Epithelial cell of esophagus (primary cell): ENCODE measurements around a stretch of chr2.

DNA sequence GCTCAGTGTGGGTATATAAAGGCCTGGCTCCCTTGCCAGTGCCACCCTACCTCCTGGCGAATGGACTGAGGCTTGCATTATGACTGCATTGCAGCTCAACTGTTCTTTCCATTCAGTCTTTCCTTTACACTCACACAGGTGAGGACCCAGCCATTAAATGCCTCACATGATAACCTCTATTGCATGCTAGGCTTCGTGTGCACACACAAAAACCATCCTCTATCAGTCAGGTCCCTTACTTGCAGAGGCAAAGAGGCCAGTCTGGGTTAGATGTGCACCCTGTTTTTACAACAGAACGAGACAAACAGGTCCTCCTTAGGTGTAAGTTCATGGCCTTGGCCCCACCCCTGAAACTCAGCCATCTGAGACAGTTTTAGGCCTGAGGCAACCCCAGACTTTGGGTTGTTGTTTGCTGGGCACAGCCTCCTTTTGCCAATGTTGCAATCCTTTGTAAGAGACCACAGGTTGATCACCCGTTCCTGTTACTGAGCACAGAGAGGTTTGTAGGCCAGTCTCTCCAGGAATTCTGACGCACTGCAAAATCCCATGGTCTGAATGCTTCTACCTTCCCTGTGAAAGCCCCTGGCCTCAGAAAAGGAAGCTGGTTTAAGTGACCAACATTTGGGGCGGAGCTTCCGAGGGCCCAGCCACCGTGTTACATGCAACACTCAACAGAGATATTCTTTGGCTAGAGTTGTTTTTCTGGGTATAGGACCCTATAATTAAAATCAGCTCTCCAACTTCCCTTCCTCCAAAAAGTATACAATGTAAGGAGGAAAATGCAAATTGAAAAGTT is 15.6 kb upstream of the IL1RN start:
- RRBS: no CpG with 5 or more reads among the region's 8 CpGs

- RRBS: no CpG with 5 or more reads among the region's 6 CpGs
Observed at GRCh38 chr2:113122186-113122730, 5.1 kb upstream of the IL1RN start.

DNA sequence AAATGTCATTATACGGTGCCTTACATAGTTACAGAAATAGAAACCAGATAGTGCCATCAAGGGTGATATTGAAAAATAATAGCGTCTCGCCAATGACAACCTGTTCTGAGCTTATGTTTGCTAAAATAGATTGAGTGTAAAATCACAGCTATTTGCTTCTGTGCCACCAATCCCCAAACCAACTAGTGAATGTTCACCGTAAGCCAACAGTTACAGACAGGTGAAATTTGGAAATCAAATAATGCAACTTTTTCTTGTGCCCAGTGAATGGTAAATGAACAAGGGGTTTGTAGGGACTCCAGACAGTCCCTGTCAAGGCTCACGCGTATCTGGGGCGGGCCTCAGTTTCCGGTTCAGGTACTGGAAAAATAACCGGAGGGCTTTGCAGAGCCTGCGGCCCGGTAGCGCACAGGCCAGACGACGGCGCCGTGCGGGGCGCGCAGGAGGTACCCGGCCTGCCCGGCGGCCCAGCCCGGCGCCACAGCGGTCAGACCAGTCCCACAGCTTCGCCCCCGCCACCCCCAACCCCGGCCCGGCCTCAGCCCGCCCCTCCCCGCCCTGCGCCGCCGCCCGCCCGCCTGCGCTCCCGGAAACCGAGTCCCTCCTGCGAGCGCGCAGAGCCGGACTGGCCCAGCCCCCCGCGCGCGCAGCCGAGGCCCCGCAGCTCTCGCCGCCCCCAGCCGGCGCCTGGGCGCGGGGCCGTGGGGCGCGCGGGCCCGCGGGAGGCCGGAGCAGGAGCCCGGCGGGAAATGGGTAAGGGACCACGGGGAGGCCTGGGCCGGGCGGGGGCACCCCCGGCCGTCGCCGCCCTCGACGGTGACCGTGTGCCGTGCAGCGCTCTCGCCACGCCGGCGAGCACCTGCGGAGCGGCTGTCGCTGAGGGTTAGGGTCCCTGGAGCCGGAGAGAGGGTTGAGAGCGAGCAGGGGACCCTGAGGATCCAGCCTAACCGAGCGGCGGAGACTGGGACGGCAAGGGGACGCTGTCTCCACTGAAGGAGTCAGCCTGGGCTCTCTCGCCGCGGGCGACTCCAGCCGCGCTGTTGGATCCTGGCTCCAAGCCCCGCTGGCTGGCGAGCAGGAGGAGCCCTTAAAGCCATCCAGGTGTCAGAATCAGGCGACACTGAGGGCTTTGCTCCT is 16.6 kb upstream of the PSD4 start:
- RRBS: 2% methylated on average over 66 of the region's 99 CpGs

DNA sequence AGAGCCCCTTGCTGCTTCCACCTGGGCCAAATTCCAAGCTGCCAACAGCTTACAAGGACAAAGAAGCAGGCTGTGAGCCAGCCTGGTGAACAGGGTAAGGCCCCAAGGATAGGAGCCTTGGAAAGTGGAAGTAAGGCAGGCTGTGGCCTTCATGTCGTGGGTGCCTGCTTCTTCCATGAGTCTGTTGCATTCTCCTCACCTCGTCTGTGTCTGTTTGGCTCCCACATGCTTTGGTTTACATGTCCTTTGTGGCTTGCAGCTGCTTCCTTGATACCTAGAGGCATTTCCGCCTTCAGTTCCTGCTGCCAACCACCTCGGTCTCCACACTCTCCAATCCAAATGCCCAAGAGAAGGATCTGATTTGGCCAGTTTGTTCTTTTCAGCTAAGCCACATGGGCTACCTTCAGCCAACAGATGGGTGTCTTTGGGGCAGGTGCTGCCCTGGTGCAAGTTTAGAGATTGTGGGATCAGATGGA is 8.0 kb downstream of the PSD4 start:
- RRBS: no CpG with 5 or more reads among the region's 4 CpGs

GRCh38 chr2:113217538-113218258 is 43.9 kb downstream of the PSD4 start:
- RRBS: 98% methylated on average over 4 of the region's 15 CpGs

DNA sequence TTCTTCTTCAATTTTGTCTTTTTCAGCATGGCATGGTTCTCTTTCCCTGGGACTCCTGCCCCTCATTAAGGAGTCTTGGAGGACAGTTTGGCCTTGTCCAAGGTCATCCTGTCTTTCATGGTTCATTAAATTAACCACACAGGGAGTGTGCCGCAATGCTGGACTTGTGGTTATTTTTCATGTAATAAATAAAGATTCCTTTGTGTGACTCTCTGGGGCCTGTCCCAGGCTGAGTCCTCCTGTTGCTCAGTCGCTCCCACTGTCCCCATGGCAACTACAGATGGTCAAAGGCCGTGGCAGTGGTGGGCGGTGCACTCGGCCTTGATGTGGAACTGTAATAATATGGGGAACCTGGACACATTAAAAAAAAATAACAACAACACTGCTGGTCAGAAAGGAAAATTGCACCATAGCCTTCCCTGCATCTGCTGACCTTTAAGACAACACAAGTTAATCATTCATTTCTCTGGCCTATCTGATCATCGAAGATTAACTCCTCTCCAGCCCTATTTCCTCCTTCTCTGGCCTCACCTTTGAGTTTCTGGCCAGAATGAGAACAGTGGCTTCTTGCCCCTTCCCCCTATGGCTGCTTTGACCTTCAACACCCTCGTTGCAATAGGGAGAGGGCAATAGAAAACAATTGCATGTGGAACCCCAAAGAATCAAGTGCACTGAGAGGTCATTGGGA is 44.6 kb downstream of the PSD4 start:
- RRBS: no CpG with 5 or more reads among the region's 7 CpGs

GRCh38 chr2:113219812-113220480 is 46.2 kb downstream of the PSD4 start:
- RRBS: no CpG with 5 or more reads among the region's 6 CpGs

DNA sequence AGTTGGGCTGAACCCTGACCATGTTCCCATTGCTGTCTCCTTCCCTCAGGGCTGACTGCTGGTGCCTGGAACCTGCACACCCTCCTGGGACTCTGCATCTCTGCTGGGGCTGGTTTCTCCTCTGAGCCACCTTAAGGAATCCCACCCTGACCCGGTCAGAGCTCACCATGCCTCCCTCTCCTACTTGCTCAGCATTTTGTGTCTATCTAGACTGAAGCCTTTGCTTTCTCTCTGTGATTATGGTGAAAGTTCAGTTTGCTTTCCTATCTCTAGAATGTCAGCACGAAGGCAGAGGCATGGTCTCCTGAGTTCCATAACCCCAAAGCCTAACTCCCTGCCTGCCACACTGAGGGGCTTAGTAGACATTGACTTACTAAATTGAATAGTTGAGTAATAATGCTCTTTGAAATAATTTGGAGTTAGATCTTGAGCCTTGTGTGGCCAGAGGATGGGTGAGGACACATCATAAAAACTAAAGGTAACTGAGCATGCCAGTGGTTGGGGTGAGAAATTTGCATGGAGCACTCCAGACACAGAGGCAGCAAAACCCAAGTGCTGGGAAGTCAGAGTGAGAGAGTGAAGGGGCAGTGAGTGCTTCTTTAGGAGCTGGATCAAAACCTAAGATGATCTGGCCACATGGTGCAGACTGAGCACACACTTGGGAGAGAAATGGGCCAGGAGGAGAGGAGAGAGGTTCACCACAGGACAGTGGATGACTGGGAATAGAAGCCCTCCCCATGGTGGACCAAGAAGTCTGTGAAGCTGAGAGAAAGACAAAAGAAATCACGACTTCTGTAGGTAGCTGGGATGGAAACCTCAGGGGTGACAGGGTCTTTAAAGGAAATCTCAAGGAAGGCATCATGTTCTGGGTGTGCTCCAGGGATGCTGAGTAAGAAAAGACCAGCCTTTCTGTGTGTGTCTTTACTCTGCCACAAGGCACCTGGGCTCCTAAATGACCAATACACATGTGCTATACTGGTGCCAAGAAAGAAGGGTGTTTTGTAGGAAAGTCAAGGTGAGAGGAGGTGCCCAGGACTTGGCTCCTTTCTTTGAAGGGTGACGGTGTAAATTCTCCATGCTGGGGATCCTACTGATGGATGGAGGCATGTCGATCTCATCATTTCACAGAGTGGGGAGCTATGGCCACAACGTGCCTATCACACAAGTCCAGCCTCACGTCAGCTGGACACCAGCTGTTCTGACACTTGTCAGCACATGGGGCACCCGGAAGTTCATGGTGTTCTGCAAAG is 12.9 kb downstream of the PAX8 start:
- RRBS: no CpG with 5 or more reads among the region's 8 CpGs

GRCh38 chr2:113282819-113283595 is 4.3 kb upstream of the PAX8 start:
- RRBS: no CpG with 5 or more reads among the region's 10 CpGs

DNA sequence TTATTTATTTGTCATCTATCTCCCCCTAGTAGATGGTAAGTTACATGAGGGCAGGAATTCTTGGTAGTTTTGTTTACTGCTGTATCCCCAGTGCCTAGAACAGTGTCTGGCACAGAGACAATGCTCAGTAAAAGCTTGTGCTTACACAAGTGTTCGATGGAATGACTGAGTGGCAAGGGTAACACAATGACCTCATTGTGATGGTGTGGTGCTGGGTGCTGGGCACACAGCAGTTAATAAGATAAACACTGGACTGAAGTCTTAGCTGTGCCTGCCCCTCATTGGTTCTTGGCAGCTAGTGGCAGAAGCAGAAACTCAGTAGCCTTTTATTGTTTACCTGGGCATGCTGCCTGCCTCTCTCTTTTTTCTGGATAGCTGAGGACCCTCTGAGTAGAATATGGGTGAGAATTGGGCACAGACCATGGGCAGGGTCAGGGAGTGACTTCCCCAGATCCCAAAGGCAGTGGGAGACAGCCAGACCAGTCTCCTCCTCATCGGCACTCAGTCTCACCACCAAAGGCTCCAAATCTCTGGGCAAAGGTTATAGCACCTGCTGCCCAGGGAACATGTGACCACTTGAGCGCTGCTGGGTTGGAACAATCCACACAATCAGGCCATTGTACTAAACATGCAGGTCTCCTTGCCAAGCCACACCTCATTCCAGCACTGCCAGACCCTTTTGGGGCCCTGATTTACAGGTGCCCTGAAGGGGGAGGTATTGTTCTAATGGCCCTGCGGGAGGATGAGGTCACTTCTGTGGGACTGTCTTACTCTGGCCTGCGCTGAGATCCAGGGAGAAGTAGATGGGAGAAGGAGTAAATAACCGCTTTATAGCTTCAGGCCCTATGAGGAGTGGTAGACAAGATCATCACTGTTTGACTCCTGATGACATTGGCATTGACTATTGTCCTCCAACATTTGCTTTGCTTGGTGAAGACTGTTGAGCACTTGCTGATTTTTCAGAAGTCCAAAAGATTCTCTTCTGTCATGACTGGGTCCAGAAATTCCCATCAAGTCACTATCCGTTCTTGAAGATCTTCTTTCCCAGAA is 9.8 kb upstream of the PAX8 start:
- RRBS: no CpG with 5 or more reads among the region's 7 CpGs

- RRBS: no CpG with 5 or more reads among the region's 1 CpG
Observed at GRCh38 chr2:113317525-113317916, 38.8 kb upstream of the PAX8 start.

GRCh38 chr2:113551489-113551998 is 53.1 kb downstream of the FOXD4L1 start:
- RRBS: no CpG with 5 or more reads among the region's 8 CpGs

GRCh38 chr2:113818304-113819035 is 62.0 kb upstream of the SLC35F5 start:
- RRBS: no CpG with 5 or more reads among the region's 10 CpGs

DNA sequence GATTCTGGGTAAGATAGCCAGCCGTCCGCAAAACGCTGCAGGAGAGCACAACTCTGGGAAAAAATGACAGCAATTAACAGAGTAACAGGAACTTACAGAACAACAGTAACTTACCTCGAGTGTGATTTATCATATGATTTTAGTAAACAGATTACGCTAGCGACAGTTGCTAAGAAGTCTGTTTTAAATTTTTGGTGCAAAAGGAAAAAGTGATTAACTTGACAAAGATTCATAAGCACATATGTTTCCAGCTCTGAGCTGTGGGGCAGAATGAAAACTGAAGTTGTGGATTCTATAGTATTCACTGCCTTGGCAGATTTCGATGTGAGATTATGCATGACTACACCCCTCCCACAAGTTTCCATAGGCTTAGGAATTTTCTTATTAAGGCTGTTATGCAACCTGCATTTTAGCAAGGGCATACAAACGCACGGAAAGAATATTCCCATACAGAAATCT is 46.6 kb upstream of the ACTR3 start:
- RRBS: no CpG with 5 or more reads among the region's 9 CpGs

DNA sequence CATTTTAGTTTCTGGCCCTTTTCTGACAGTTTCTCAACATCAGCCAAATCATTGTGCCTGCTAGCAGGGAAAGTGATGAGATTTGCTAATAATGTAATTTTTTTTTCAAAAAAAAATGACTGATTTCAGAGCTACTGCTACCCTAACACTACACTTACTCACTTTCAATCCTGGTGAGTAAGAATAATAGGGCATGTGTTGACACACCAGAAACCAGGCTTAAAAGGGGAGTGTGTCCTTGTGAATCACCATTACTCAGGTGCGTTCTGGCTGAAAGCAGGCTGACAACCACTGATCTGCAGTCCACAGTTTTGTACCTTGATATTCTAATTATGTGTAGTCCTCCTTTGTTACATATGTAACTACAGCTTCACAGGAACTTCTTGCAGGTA is 40.9 kb upstream of the ACTR3 start:
- RRBS: no CpG with 5 or more reads among the region's 1 CpG

- RRBS: no CpG with 5 or more reads among the region's 1 CpG
Observed at GRCh38 chr2:115726019-115726331, 1283.5 kb downstream of the DPP10 start.

GRCh38 chr2:118108297-118109120 is 20.2 kb downstream of the INSIG2 start:
- RRBS: no CpG with 5 or more reads among the region's 3 CpGs

DNA sequence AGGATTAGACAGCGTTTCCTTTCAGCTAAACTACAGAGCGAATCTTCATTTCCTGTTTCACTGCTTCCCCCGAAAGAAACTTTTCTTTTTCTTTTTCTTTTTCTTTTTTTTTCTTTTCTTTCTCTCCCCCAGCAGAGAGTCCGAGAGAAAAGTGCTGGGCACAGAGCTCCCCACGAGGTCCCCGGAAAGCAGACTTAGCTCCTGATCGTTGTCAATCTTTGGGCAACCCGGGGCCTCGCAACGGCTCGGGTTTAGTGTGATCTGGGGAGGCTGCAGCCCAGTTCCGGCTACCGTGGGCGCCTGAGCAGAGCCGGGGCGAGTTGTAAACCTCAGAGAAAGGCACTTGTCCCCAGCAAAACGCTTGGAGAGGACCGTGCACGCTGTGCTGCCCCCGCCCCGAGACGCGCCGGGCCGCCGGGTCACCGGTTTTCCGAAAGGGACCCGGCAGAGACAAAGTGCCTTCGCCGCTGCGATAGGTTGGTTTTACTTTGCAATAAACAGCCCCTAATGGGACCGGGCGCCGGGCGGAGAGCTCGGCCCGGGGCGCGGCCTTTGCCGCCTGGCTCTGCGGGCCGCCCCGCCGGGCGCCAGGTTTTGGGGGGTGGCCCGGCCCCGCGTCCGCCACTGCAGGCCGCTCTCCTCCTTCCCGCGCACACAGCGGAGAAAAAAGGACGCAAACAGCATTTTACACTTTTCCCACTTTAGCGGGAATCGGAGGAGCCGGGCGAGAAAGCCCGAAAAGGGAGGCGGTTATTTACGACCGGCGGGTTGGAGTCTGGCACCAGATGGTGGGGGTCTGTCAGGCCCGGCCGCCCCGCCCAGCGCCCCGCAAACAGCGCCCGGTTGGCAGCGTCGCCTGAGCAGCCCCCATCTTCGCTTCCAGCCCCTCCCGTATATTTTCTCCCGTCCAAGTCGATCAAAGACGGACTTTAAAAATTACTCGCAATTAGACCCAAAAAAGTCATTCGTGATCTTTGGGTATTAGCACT is 136.0 kb downstream of the INSIG2 start:
- RRBS: 5% methylated on average over 30 of the region's 80 CpGs

DNA sequence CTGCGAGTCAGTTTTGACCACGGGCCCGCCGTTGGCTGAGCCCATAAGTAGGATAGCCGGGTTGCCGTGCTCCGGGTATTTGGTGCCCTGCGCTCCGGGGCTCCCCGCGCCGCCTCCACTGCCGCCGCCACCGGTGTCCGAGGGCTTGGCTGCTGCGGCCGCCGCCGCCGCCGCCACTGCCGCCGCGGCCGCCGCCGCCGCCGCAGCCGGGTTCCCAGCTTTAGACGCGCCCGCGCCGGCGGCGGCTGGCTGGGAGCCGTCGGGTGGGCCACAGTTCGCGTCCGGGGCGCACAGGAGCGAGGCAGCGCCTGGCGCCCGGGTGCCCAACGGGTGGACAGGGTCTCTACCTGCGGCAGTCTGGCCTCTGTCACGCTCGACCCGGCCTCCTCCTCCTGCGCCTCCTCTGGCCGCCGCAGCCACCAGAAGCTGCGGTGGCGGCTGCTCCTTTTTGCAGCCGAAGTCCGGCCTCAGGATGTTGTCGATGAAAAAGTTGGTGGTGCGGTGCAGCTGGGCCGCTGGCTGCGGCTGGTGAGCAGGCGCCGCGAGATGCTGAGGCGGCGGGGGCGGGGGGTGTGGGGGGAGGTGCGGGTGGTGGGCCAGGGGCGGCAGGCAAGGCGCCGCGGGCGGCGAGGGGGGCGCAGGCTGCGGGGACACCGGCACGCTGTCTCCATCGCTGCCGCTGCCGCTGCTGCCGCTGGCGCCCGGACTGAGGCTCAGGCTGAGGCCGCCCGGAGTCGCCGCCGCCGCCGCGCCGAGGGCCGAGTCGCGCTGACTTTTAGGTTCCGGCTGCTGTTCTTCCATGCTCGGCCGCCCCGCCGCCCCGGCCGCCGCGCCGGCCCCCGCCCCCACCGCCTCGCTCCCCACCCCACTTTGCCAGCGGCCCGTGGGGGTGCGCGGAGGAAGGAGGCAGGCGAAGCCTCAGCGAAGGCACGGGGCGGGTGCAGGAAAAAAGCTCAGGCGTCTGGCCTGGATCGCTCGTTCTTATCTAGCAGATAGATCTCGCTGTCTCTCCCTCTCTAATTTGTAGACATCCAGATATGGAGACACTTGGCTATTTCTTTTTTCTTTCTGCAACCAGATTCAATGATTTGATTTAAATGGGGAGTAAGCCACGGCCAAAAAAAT is 719 bp downstream of the EN1 start:
- RRBS: 3% methylated on average over 58 of the region's 125 CpGs

GRCh38 chr2:118857472-118857741 is 10.0 kb upstream of the EN1 start:
- RRBS: 4% methylated on average over 19 of the region's 19 CpGs